Tongue (tissue), 2 donors: ENCODE results near the gene CCDC196.

DNA sequence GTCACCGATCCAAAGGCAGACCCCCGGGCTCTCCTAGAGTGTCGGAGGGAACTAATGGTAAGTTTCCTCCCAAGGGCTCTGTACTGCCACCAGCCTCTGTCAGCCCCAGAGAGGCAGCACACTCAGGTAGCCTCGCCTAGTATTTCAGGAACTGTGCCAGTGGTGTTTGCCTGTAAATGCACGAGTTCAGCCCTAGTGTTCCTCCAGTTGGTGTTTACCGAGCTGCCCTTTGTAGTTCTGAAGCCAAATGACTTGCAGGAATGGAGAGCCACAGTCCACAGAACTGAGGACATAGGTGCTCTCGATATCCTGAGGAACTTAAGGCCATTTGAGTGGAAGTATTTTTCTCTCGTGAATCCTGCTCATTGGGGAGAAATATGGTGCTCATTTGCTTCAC is 72.5 kb downstream of the ESR2 start:
- RAMPAGE, long total RNA = no peak

DNA sequence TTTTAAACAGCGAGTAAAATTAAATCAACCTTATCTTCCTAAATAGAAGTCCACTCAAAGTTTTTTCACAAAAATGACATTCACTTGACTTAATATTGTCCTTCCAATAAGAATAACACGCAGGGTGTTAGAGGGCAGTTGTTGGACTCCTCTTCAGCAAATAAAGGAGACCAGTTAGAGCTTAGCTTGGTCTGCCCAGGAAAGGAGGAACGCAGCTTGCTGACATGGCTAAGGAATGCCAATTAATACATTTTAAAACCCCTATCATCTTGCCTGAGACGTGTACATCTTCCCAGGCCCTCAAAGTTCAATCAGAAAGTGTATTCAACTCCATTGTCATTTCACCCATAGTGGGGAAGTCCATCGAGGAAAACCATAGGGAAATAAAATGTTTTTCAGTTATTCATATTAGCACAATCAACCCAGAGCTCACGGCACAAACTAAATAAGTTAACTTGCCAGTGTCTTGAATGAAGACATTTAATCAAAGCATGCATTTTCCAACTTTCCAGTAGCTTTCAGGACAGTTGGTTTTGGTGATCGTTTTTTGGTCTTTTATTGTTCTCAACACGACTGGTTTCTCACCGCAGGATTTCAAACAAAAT is 680 bp downstream of the ESR2 start:
- RAMPAGE, long total RNA = no peak

GRCh38 chr14:64487735-64488190 is 15.9 kb downstream of the ZBTB25 start:
- RAMPAGE, long total RNA = no peak

- RAMPAGE, long total RNA = no peak
Measured at GRCh38 chr14:64510249-64510975, 5.8 kb downstream of the ZBTB1 start.

DNA sequence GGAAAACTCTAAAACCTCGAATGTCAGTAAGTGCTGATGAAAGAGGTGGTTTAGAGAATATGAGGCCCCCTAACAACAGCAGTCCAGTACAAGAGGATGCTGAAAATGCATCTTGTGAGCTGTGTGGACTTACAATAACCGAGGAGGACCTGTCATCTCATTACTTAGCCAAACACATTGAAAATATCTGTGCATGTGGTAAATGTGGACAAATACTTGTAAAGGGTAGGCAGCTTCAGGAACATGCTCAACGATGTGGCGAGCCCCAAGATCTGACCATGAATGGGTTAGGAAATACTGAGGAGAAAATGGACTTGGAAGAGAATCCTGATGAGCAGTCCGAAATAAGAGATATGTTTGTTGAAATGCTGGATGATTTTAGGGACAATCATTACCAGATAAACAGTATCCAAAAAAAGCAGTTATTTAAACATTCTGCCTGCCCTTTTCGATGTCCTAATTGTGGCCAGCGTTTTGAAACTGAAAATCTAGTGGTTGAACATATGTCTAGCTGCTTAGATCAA is 17.8 kb upstream of the HSPA2 start:
- RAMPAGE, long total RNA = no peak

- RAMPAGE, long total RNA = no peak
Measured at GRCh38 chr14:64614845-64615406, 65.2 kb downstream of the PPP1R36 start.

GRCh38 chr14:64706308-64707401 is 2.4 kb downstream of the PLEKHG3 start:
- RAMPAGE, long total RNA = no peak

- RAMPAGE, long total RNA = no peak
Measured at GRCh38 chr14:64726505-64727107, 22.4 kb downstream of the PLEKHG3 start.

DNA sequence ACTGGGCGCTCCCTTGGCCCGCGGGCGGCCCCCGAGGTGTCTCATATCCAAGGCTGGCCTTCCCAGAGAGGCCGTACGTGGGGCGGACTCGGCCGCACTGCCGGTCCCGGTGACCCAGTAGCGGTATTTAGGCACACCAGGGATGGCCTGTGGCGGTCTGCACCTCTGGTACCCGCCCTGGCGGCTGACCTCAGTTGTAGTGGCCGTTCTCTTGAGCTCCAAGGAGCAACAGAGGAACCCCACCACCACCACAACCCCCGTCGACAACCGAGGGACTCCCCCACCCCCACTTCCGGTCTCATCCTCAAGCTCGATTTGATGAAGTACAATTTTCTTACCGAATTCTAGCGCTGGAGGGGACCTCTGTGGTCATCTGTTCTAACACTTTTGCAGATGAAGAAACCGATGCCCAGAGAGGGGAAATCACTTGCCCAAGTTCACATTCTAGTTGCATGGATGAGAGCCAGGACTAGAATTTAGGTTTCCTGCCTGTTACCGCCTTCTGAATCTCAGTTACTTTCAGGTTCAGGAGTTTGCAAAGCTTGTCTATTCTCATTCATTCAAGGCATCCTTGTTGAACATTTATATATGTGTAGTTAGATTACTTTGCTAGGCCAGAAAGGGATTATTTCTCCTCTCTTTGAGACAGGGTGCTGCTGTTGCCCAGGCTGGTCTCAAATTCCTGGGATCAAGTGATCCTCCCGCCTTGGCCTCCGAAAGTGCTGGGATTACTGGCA is 455 bp downstream of the CHURC1 start:
- RAMPAGE, long total RNA = no peak

DNA sequence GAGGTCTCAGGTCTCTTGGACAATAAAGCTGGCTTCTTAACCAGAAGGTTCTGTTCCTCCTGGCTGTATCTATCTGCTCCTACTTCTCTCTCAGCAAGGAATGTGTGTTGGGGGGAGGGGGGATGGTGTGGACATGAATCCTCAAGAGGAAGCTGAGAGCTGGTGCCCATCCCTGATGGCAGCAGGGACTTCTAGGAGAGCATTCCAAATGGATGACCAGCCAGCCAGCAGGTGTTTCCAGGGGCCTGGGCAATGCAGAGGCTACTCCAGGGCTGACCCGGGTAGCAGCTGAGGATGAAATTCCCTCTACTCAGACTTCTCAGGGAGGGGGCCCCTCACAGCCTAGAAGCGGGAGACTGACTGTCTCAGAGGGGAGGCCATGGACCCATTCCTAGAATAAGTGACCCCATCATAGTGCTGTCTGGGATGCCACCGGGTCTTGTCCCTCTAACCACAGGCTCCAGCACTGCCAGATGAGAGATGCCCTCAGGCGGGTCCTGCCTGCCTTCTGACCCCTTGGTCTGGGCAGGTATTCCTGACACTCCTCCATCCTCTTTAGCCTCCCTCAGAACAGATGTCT is 1.3 kb downstream of the RAB15 start:
- RAMPAGE, long total RNA = no peak

DNA sequence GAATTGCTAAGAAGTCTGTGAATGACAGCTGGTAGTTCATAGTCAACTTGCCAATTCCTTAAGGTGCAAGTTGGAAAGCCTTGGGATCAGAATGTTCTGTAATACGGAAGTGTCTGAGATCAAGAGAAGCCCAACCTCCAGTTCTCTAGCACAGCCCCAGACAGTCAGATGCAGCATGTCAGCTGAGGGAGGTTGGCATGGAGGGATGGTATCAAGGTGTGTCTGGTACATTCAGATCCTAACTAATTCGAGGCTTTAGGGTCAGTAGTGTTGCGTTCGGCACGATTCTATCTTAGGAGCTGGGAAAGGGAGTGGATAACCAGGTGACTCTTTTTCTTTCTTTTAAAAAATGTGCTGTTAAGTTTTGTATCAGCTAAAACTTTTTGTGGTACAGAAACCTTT is 38.3 kb downstream of the FNTB start:
- RAMPAGE, long total RNA = no peak

DNA sequence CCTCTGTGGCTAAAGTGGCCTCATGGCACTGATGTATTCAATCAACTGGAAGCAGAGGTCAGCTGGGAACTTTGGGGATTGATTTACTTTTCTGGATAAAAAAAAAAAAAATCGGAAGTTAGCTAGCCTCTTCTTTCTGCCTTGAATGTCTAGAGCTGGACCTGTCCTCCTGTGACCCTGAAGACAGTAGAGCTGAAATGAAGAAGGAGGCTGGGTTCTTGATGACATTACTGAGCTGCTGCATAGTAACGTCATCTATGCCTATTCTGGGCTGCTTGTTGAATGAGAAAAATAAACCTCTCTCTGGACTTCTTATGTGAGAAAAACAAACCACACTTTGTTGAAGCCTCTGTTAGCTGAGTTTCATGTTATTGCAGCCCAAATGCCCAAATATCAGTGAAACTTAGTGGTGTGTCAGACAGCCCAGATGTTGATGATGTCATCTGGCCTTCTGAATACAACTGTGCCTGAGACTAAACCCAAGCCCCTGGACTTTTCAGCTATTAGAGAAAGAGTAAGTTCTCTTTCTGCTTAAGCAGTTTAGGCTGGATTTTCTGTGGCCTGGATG is 67.0 kb upstream of the MAX start:
- RAMPAGE, long total RNA = no peak

DNA sequence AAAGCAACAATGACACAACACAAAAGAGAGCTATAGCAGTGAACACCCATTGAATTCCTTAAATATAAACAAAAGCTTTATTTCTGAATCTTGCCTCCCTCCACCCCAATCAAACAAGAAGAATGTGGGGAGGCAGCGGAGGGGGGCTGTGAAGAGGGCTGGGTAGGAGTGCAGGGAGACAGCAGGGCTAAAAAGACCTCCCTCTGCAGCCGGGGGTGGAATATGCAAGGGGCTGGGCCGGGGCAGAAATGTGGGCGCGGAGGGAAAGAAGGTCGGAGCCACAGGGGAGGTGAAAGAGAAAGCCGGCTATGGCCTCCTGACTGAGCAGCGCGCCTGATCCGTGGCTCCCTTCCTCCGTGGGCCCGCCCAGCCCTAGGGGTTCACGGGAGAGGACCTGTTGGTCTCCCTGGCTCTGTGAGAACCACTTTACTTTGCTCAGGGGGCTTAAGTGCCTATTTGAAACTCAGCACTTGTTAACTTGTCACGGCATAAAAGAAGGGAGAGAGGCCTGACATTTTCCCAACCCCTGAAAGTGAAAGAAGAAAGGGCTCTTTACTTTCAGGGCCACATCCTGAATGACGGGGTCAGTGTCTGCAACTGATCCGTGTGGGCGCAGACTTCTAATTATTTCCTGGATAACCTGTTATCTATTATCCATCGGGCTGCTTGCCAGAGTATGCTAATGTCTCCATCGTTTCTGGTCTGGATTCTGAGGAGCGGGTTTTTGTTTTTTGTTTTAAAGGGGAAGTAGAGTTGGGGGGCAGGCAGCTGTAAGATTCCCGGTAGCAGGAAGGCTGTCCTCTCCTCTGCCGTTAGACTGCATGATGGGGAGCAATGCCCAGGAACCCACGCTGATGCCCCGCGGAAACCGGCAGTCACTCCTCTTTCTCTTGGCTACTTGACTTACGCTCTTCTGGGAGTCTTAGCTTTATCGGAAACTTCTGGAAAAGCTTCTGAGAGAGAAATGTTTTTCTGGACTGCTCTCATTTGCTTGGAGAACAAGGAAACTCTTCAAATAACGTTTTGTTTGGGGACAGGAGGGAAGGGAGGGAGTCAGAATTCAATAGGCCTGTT is 127.5 kb upstream of the MAX start:
- RAMPAGE, long total RNA = no peak

DNA sequence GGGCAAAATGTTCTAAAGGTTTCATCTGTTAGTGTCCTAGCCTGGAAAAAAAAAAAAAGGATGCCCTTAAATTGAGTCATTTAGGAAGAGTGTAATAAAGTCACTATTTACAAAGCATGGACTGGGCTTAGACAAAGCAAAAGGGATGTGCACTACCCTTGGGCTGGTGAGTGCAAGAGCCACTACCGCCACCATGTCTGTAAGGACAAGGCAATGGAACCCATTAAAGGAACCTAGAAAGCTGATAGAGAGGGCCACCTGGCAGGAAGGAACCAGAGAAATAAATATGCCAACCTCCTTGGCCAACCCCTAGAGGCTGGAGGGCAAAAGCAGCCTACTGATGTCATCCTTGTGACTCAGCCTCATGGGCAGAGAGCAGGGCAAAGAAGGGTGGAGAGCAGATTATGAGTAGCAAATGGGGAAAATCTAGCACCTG is 59.5 kb upstream of the FUT8 start:
- RAMPAGE, long total RNA = no peak

GRCh38 chr14:65629612-65630563 is 217.4 kb downstream of the FUT8 start:
- RAMPAGE, long total RNA = no peak

- RAMPAGE, long total RNA = no peak
Measured at GRCh38 chr14:66425576-66425934, 60.6 kb upstream of the CCDC196 start.

GRCh38 chr14:66486008-66486752 is at the start of gene CCDC196:
TSS of gene CCDC196 (plus strand) at chr14:66486371.
- RAMPAGE, long total RNA = no peak

- RAMPAGE, long total RNA = no peak
Measured at GRCh38 chr14:66501557-66502100, 6.3 kb upstream of the GPHN start.

DNA sequence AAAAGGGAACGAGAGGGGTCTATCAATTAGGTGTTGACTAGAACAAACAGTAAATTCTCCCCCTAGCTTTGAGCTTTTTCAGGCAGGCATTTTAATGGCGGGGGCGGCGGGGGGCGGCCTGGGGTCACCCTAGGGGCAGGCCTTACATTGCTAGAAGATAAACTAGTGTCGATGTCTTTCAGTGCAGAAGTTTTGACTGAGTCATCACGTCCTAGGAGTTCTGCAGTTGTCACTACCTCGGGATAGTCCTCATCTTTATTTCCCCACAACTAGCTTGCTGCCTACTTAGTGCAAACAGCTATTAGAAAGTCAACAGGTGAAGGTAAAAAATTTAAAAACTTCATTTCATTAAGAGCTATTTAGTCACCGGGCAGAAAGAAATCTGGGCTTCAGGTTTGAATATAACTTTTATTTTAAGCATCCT is 1.6 kb downstream of the ATP6V1D start:
- RAMPAGE, long total RNA = no peak

- RAMPAGE, long total RNA = no peak
Measured at GRCh38 chr14:67358802-67359274, 766 bp downstream of the ATP6V1D start.